Parotid gland (tissue), 1 donor: ENCODE data around the gene HOXA4.

DNA sequence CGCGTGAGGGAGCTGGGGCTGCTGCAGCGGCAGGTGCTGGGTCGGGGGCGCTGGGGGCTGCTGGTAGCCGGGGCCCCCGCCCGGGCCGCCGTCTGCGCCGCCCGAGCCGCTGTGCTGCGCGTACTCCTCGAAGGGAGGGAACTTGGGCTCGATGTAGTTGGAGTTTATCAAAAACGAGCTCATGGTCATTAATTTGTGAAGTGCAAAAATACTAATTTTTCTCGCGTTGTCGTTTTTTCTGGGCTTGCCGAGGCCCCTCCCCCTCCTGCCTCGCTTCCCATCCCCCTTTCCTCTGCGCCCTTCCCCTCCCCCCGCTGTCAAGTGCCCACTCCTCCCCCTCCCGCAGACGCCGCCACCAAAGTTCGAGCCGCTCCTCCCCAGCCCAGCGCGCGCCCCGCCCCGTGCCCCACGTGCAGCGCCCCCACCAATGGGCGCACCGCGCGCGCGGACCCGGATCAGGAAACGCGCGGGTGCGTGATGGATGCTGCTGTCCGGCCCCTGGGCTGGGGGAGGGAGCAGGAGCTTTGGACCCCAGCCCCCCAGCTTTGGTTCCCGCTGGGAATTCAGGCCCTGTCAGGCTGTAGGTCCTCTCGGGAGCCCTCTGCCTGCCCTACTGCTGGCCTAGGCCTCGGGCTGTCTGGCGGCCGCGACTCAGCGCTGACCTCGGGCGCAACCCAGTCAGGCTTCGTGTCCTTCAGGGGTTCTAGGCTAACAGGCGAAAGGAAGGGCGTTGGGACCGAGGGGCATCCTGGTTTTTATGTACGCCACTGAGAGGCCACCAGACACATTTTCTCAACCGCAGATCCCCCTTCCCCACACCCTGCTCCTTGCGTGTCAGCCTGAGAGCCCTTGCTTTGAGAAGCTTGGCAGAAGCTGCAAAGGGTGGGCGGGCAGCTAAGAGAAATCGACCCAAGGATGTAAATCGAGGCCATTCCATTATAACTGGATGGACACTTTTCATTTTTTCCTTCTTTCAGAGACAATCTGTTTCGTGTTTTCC lies at the start of gene HOXA4:
TSS of gene HOXA4 (minus strand) at position 213 of the 1,000 bp plus-strand sequence.
- PRO-cap: bidirectional peak, plus-strand start at position 458 of the sequence, minus-strand start at position 348 of the sequence

DNA sequence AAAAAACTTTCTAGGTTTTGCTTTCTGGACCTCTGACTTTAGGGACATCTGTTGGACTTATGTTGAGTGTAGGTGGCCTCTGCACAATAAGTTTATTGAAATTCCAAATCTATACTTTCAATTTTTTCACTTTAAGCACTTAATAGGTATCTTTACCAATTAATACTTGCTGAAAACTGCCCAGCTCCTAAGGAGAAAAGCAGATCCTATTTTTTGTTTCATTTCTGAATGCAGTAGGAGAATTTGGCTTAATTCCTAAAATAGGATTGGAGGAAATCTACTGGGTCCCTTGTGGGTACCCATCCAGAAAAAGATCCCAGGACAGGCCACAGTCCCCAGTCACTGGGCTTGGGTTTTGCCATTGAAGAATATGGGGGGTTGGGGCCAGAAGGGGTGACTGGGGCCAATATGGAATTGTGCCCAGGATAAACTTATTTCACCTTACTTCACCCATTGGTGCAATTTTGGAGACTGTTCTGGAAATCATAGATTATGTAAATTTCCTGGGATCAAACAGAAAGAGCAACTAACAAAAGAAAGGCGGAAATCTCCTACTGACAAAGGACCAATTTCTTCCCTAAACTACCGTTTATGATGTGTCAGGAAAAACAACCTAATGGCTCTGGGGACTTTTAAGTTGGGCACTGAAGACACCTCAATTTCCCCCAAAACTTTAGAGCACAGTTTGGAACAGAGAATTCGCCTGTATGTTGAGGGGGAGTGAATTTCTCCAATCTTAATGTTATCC lies 5.0 kb downstream of the HOXA5 start:
- PRO-cap: no peak

DNA sequence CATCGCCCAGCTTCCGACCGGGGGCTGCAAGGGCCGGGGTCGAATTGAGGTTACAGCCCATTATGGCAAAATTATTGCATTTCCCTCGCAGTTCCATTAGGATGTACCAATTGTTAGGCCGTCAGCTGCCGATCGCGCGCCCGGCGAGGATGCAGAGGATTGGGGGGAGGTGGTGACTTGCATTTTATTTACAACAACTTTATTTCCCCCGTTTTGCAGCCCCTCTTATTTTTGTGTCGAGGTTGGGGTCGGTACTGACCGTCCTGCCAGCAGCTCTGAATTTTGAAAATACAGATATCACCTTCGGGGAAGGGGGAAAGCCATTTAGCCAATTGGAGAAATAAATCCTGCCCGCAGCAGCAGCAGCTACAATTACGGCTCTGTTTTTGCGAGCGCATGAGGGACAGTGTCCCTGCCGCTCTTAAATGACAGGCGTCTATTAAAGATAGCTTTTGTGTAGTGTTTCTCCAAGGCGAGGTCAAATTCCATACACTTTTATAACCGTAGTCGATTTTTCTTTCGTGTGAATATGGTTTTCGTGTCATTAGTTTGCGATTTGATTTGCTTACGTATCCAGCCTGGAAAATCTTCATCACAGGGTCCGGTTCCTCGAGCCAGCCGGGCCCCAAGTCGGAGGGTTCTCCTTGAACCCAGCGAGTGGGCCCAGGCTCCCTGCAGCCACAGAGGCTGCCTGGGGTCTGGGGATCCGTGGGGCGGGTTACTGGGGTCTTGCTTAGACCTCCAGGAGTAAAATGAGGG lies 636 bp upstream of the HOXA5 start:
- PRO-cap: no peak

DNA sequence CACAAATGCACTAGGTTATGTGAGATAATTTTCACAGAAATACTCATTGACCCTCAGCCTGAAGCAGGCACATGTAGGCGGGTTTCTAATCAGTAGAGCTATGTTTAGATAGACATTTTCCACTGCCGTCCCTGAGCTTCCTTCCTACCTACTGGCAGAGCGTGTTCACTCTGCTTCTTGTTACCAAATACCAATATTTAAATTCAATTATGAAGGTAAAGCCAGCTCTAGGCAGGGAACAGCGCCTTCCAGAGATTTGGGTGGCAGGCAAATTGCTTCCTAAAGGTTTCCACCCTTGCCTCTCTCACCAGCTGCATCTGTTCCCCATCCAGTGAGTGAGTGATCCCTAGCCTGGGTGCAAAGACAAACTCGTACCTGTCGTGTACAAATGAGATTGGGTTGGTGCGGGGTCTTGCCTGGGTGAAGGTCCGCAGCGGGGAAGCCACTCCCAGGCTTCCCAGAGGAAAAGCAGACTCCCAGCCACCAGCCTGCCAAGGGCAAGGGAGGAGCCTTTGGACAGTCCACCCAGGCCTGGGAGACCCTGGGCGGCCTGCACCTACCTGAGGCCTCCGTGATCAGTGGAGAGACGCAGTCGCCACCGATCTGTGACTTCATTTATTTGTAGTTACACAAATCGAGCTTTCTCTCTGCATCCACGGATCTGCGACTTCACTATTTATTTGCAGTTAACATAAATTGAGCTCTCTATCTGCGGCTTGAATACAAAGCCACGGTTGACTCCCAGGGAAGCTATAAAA lies 2.7 kb upstream of the HOXA7 start:
- PRO-cap: no peak

- PRO-cap: no peak
Measured at GRCh38 chr7:27171007-27172340, 2.6 kb downstream of the HOXA10 start.

DNA sequence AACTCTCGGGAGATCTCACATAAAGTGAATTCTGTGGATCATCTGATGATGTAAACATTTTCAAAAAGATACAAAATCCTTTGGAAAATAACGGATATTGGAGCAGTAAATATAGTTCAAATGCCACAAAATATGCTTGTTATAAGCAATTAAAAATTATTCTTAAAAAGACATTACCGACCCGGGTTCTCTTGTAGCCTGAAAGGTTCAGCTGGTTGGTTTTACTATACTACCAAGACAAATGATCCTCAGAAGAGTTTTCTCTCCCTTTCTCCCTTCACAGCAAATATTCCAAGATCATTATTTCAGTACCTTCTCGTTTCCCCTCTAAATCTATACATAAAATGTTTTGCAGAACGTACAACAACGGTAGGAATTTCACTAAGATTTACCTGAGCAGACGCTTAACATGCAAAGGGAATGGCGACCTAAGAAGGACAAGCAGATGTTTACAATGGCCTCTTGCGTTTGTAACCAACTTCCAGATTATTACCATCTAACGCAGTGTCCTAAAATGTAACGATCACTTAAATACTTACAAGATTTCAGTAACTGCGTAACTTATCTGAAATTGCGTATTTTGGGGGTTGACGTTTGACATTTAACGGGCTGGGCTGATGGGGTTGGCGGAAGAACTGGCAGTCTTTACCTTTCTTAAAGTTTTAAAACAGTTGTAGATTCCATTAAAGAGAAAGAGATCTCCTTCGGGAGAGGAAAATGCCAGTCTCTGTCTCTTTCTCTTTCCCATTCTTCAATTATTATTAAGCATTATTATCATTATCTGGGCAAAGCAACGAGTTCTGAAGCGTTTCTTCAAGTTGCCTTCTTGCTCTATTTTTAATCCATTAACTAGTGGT lies 2.3 kb downstream of the HOXA13 start:
- PRO-cap: no peak

DNA sequence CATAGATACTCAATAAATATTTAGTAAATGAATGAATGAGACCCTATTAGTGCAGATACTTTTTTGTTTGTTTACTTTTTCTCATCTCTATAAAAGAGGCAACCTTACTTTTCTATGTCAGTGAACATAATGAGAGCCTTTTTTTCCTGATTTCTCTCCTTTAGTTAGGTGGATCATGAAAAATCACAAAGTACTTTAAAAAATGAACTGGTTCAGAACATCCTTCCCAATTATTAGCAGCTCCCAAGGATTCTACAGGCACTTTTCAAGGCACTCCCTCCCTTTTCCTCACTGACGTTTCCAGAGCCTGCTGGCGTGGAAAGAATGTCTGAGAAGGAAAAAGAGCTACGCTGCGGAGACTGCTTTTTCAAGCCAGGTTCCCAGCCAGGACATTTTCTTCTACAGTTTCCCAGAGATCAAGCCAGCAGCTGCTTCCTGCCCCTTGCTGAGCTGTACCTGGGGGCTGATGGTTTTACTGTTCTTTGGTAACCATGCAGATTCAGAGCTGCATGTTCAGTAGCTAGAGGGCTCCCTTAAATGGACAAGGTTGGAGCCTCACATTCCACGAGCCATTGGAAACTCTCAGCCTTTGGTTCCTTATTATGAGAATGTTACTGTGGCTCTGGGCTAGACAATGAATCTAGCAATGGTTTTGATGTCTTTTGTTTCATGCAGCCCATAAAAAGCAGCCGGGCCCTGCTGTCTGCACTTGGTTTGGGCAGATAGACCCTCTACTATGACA lies 133.3 kb downstream of the EVX1 start:
- PRO-cap: no peak

DNA sequence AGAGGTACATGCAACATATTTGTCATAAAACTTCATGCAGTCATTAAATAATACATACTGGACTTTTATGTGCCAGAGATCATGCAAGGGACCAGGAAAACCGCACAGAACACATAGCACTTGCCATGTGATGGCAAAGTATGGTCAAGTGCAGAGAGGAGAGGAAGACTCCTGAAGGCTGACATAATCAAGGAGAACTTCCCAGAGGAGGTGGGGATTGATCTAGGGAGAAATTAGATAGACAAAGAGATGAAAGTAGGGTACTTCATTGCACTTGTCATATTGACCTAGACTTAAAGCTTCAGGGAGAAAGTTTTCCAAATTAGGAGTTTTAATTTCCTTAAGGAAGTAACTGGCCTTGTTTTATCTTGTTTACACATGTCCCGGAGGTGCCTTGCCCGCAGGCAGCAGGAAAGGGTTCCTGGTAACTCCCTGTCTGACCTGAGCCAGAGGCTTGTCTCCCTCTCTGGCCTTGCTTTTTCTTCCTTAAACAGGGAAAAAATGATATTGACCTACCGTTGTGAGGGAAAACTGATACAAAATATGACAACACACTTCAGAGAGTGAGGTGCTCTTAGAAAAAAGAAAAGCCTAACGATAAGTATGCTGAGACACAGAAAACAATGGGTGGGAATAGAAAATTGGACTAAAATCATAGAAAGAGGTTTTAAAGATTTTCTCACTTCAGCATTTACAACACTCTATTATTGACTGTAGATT lies 181.6 kb downstream of the EVX1 start:
- PRO-cap: no peak

- PRO-cap: no peak
Measured at GRCh38 chr7:27462855-27463308, 199.8 kb downstream of the HIBADH start.

GRCh38 chr7:27972232-27972863 lies 208.2 kb downstream of the JAZF1 start:
- PRO-cap: no peak

DNA sequence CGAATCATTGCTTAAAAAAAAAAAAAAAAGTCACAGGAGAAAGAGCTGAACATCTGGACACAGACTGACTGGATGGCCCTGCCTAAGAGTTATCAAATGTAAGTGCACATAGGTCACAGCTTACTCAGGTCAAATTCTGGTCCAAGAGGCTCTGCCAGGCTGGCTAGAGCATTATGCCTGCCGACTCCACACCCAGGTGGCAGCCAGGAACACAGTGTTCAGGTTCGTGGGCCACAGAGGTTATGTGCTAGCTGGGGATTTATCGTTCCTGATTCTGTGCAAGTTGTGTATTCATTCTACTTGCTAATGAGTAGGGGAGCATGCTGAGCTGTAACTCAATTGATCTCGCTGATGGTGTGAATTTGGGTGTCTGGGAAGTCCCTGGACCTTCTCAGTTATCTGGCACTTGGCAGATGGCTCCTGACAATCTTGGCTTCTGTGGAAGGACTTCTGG lies 175.2 kb downstream of the JAZF1 start:
- PRO-cap: no peak

DNA sequence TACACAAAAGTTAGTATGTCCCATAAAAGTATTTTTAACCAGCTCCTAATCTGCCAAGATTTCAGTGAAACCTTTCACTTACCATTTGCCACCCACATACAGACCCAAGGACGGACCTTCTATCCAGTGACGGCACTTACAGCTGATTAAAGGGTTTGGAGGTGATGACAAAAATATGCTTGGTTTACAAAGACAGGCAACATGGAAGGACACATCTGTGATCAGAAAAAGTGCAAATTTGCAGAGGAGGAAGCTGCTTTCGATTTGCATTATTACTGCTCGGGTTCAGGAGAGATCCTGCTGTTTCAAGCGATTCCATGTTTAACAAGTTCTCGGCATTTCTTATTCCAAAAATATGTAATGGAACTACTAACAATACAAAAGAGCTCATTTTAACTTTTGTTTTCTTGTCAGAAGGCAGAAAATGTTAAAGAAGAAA lies 109.0 kb downstream of the JAZF1 start:
- PRO-cap: no peak

DNA sequence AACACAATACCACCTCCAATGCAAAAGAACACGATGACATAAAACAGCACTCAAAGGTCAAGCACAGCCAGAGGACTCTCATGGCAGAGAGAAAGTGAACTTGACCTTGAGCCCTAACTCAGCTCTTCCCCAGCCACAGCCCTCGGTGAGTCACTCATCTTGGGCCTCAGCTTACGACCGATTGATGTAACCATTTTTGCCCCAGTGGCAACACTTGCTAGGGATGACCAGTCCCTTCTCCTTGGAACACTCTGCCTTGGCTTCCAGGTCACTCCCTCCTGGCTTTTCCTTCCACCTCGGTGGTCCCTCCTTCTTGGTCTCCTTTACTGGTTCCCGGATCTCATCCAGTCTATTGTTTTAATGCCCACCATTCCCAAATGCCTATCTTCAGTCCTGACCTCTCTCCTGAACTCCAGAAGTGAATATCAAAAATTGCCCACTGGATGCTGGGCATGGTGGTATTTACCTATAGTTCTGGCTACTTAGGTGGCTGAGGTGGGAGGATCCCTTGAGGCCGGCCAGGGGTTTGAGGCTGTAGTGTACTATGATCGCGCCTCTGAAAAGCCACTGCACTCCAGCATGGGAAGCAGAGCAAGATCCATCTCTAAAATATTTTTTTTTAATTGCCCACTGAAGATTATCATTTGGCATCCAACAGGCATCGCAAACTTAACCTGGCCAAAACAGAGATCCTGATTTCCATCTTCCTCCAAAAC lies 77.6 kb downstream of the JAZF1 start:
- PRO-cap: no peak

DNA sequence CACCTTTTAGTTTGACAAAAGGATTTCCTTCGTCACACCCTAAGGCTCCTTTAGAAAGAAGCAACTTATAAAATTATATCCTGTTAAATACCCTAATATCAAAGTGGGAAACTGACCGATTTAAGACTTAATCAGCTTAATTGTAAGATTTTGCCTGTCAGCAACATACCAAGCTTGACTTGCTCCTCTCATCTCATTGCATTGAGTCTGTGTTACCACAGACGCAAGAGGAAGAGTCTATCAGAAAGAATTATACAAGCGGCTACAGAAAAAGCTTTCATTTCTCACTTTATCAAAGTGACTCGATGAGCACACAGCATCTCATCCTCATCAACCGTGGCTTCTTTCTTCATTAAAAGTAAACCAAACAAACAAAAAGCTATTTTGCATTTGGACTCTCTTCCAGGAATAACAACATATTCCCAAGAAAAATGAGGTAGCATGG lies 75.0 kb downstream of the JAZF1 start:
- PRO-cap: no peak

DNA sequence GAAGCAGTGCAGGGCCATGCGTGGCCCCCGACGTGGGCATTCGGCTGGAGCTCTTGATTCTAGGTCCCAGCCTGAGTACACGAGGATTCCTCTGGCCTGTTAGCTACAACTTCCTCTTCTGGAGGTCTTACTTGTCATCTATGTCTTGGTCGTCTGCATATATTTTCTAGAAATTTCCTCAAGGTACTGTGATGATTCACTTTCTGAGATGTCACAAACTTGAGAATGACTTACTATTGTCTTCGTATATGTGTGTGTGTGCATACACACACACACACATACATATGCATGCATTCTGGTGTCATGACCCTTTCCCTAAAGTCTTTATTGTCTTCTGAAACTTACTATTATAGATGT lies 59.3 kb upstream of the JAZF1 start:
- PRO-cap: no peak

GRCh38 chr7:28623285-28623696 lies 211.0 kb downstream of the CREB5 start:
- PRO-cap: no peak

GRCh38 chr7:28725119-28725572 lies 233.0 kb downstream of the TRIL start:
- PRO-cap: no peak

GRCh38 chr7:28988996-28989402 lies 30.9 kb upstream of the TRIL start:
- PRO-cap: no peak

GRCh38 chr7:29209330-29210479 lies 15.1 kb downstream of the CHN2 start:
- PRO-cap: no peak

- PRO-cap: no peak
Measured at GRCh38 chr7:29235965-29236255, 41.3 kb downstream of the CHN2 start.